Left colon (tissue), 1 donor: ENCODE measurements around the genes ACAA1 and SLC22A13.

DNA sequence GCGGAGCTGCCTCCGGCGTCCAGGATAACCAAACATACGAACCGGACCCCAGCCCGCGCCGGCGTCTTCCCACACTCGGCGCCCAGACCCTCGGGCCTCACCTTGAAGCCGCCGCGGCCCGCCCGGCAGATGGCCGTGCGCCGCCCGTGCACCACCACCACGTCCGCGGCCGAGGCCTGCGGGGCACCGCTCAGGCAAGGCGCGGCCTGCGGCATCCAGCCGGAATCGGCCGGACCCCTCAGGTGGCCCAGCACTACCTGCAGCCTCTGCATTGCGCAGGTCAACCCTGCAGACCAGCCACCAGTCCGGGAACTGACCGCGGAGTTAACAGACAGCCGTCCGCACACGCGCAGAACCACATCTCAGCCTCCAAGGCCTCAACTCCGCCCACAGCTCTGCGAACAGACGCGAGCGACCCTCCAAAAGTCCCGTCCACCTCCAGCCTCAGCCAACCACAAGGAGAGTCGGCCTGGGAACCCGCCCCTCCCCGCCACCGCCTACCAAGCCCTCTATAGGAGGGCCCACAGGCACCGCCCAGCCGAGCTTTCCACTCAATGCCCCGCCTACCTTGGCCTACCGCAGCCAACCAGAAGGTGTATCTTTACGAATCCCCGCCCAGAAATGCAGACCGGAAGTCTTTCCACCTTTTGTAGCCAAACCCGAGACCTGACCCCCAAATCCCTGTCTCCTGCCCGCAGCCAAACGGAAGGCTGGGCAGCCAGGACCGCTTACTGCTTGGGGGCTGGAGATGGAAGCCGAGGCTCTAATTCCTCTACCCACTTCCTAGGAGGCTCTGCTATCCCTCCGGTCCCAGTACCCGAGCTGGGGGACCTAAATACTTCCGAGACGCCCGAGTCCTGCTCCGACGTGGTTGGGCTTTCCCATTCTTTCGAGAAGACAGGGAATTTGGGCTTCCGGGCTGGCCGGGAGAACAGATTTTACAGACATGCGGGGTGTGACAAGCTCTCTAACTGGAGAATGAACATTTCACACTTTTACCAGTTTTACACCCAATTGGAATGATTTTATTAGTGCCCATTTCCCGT is at the start of gene ACAA1:
ACAA1 (minus strand) TSS at position 364 of the 1,046 bp plus-strand sequence.
- PRO-cap: unidirectional peak, minus-strand start at position 227 of the sequence; bidirectional peak, plus-strand start at position 676 of the sequence, minus-strand start at position 314 of the sequence

- PRO-cap: no peak
These were observed 44.3 kb upstream of the SLC22A13 start for GRCh38 chr3:38221173-38221853.

DNA sequence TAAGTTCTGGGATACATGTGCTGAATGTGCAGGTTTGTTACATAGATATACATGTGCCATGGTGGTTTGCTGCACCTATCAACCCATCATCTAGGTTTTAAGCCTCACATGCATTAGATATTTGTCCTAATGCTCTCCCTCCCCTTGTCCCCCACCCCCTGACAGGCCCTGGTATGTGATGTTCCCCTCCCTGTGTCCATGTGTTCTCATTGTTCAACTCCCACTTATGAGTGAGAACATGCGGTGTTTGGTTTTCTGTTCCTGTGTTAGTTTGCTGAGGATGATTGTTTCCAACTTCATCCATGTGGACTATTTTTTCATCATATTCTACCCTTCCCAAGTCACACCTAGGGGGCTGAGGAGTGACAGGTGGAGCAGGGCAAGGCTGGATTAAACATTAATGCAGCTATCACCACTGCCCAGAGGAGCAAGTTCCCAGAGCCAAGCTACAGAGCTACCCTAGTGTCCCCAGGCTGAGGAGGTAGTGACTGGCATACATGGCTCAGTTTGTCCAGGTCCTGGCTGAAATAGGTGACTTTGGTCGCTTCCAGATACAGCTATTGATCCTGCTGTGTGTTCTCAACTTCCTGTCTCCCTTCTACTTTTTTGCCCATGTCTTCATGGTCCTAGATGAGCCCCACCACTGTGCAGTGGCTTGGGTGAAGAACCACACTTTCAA is at the start of gene SLC22A13:
SLC22A13 (plus strand) TSS at position 449 of the 679 bp plus-strand sequence.
- PRO-cap: no peak

DNA sequence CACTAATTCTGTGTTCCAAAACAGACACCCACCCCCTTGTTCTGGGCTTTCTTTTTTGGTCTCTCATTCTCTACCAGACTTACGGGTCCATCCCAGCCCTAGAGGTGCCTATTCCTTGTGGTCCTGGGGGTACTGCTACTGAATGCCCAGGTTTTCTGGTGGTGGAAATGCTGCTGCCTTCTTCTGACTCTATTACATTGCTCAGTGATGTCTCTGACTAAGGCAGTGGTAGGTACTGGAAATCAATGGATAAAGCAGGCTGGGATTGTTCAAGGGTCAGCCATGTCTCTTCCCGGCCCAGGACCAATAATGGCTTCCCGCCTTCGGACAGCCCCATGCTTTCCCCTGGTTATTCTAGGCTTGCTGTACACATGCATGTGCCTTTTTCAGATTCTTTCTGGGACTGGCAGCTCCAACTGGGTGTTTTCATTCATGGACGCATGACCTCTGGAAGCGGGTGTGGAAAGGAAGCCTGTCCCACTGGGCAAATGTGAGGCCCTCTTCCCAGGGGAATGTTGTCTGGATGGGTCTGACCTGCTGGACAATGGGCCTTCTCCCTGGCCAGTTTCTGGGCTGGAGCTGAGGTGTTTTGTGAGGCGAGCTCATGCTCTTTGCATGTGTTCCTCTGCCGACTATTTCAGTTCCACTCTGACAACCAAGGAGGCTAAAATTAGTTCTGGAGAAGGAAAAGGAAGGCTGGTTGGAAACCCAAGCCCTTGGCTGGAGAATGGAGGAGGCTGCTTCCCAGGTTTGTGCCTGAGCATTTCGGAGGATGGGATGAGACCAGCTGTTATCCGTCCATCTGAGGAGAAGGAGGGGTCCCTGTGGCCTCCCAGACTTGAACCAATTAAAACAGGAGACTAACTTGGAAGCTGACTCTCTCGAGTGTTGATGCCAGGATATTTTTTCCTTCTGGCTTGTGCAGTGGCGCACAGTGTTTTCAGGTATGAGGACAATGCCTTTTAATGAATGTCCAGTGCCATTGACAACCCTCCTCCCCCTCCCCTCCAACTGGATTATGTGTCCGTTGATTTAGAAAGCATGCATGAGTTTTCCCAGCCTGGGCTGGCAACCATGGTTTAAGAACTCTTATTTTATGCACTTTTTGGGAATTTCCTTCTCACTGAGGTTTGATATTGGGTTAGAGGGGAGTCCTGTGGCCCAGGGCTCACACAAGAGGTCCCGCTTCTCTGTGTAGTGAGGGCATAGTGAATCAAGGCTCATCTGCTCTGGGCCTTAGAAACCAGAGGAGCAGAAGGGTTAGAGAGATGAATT is 7.0 kb downstream of the ACVR2B start:
- PRO-cap: no peak

GRCh38 chr3:38717500-38717890 is 68.0 kb upstream of the SCN5A start:
- PRO-cap: no peak

DNA sequence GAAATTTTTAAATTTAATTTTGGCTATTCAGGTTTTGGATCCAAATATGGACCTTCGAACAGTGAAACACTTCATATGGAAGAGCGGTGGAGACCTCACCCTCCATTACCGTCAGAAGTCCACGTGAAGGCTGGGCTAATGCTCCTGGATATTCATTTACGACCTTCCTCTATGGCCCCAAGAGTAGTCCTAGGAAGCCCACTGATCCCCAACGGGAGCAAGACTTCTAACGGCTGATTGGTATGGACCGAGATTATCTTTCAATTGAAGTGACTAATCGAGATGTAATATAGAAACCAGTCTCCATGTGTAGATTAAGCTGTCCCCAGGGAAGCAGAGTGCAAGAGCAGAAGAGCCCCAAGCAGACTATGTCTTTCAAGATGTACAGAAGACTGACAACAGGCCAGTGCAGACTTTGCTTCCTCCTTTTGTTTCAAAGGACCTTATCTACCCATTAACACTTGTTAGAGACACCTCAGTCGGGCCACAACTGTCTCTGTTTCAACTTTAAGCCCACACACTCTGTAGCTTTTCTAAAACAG is 12.7 kb downstream of the GORASP1 start:
- PRO-cap: no peak

DNA sequence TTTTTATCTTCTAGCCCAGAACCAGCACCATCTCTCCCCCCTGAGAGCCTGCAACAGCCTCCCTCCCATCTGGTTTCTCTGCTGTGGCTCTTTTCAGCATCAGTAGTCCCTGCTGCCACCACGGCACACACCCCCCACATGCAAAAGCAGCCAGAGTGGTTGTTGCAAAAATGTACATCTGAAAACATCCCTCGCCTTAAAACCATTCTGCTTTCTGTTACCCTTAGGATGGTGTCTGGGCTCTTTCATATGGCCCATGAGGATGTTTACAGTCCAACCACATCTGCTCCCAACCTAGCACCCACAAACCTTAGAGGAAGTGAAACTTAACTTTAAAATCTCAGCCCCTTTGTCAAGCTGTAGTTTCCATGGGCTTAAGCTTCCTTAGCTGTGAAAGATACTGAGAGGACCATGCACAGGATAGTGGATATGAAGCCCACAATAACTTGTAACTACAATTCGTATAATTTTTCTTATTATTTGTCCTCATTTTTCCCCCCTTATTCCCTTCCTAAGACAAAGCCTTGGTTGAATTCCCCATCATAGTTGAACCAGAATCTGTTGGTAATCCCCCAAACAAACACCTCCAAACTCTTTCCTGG is 914 bp downstream of the TTC21A start:
- PRO-cap: no peak

- PRO-cap: no peak
These were observed 13.4 kb downstream of the CSRNP1 start for GRCh38 chr3:39139912-39140494.

GRCh38 chr3:39185218-39185709 is 7.1 kb downstream of the XIRP1 start:
- PRO-cap: no peak

DNA sequence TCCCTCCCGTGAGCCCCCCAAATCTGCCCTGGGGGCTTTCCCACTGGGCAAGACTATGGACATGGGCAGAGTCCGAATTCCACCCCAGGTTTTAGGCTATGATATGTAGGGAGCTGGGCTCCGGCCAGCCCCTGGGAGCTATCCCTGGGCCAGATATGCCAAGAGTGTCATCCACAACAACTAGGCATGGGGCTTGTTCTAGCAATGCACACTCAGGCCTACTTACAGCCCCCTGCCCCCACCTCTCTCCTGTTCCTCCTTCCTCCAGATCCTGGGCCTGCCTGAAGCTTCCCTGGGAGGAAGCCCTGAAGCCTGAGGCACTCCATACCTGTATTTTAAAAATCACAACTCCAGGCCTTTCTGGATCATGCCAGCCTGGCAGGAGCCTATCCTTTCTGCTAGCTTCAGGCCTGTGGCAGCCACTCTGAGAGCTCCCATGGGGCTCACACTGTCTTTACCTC is 550 bp downstream of the XIRP1 start:
- PRO-cap: no peak

GRCh38 chr3:39260779-39261516 is 18.9 kb downstream of the CX3CR1 start:
- PRO-cap: no peak

GRCh38 chr3:39318298-39318784 is 11.2 kb upstream of the CCR8 start:
- PRO-cap: no peak

DNA sequence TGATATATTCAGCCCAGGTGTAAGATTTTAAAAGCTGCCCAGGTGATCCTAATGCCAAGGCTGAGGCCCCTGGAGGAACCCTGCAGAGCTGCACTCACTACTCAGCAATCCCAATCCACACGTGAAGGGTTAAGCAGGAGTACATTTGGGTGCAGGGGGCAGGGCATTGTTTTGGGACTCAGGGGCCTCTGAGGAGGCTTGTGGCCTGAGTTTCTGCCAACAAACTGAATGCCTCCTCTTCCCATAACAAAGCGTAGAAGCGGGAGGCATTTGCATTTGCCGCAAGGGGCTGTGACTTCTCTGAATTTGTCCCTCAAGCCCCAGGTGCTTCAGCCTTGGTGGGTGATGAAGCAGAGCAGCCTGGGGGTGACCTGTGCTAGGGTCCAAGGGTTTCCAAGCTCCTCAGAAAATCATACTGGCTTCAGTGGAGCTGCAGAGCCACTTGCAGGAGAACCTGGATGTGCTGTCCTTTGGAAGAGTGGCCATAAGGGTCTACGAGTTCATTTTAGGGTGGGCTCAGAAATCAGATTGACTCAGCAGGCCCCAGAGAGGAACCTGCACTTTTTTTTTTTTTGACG is 1.6 kb upstream of the RPSA start:
- PRO-cap: no peak

DNA sequence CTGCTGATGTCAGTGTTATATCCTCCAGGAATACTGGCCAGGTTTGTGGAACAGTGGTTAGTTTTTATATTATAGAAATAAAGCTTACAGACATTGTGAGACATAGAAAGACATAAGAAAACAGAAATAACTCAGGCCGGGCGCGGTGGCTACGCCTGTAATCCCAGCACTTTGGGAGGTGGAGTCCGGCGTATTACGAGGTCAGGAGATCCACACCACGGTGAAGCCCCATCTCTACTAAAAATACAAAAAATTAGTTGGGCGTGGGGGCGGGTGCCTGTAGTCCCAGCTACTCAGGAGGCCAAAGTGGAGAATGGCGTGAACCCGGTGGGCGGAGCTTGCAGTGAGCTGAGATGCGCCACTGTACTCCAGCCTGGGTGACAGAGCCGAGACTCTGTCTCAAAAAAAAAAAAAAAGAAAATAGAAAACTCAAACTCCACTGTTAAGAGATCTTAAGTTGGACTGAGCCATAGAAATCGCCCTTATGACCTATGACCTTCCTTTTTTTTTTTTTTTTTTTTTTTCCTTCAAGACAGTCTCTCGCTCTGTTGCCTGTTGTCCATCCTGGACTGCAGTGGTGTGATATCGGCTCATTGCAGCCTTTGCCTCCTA is 2.3 kb downstream of the RPSA start:
- PRO-cap: no peak

GRCh38 chr3:39411402-39412361 is 5.2 kb downstream of the RPSA start:
- PRO-cap: no peak

GRCh38 chr3:39415095-39415839 is 8.7 kb downstream of the RPSA start:
- PRO-cap: no peak

- PRO-cap: no peak
These were observed 7.2 kb downstream of the RPL14 start for GRCh38 chr3:40464231-40464879.

DNA sequence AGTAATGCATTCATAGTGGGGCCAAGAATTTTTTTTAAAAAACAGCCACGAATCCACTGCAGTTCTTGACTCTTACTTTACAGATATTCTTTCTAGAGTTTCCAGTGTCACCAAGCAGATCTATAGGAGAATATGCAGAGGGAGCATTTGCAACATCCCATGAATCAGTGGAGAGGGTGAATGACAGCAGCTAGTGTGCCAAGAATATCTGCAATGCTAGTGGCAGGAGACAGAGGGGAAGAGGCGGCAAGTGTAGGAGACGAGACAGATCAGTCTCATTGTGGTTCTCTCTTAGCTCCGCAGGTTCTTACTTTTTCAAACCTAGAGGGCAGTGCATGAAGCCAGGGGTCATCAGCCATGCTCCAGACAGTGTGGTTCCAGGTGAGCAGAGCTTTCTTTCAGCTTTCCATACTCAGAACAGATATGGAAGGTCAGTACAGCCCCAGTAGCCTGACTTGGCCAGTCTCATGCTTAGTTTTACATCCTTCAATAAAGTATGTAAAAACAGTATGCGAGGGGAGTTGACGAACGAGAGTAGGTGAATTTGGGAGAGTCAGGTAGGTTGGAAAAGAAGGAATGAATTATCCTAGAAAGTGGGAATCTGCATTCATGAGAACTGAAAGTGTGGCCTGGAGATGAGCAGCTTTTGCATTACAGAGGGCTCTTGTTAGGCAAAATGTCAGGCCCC is 845 bp downstream of the ZNF619 start:
- PRO-cap: no peak

- PRO-cap: no peak
These were observed 10.5 kb downstream of the ZNF619 start for GRCh38 chr3:40487312-40487911.

GRCh38 chr3:40504487-40505176 is 1.2 kb upstream of the ZNF620 start:
- PRO-cap: no peak